Skeletal muscle cell (primary cell): ENCODE data around the gene OTOP3.

DNA sequence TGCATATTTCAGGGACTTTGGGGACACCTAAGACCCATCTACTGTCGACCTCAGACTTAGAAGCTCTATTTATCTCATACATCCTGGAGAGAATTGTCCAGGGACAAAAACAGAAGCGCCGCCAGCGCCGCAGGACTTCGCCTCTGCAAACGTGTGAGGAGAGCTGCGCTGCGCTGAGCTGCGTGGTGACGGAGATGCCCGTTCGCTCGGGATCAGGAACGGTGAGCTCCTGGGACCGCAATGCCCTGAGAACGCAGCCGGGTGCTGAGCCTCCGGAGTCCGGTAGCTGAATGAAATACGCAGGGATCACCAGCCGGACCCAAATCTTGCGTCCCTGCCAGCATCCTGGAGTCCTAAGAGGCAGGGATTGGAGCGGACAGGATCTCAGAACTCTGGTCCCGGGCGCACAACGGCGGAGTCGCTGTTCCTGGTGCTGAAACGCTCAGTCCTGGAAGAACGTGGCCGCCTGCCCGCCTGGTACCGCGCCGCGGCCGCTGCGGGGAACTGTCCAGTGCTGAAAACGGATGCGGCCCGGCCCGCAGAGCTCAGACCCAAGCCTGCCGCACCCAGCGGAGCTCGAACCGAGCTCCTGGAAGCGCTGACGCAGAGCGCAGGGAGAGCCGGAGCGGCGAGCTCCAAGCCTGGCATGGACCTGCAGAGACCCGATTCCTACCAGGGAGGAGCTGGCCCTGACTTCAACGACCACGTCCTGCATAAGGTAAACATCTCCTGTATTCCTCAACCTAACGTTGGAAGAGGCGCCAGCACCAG is 41.6 kb downstream of the CD300LF start:
- RRBS: 2% methylated on average over 11 of the region's 58 CpGs

DNA sequence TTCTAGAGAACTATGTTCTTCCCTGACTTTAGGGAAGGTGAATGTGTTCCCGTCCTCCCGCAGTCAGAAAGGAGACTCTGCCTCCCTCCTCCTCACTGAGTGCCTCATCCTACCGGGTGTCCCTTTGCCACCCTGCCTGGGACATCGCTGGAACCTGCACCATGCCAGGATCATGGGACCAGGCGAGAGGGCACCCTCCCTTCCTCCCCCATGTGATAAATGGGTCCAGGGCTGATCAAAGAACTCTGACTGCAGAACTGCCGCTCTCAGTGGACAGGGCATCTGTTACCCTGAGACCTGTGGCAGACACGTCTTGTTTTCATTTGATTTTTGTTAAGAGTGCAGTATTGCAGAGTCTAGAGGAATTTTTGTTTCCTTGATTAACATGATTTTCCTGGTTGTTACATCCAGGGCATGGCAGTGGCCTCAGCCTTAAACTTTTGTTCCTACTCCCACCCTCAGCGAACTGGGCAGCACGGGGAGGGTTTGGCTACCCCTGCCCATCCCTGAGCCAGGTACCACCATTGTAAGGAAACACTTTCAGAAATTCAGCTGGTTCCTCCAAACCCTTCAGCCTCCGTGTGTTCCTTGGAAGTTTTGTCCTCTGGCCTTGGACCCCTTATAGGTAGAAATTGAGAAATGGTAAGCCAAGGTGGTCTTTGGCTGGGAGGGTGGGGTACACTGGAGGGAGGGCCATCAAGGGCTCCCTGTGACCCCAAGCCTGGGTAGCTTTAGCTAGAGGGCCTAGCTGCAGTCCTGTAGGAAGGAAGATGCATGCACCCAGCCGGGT is 7.2 kb downstream of the NAT9 start:
- RRBS: no CpG with 5 or more reads among the region's 11 CpGs

- RRBS: 76% methylated on average over 4 of the region's 18 CpGs
Measured at GRCh38 chr17:74847180-74847651, 12.5 kb downstream of the GRIN2C start.

- RRBS: 3% methylated on average over 10 of the region's 84 CpGs
Measured at GRCh38 chr17:74852061-74852867, 7.4 kb downstream of the GRIN2C start.

- RRBS: no CpG with 5 or more reads among the region's 2 CpGs
Measured at GRCh38 chr17:74874061-74874556, 1.3 kb upstream of the FDXR start.

DNA sequence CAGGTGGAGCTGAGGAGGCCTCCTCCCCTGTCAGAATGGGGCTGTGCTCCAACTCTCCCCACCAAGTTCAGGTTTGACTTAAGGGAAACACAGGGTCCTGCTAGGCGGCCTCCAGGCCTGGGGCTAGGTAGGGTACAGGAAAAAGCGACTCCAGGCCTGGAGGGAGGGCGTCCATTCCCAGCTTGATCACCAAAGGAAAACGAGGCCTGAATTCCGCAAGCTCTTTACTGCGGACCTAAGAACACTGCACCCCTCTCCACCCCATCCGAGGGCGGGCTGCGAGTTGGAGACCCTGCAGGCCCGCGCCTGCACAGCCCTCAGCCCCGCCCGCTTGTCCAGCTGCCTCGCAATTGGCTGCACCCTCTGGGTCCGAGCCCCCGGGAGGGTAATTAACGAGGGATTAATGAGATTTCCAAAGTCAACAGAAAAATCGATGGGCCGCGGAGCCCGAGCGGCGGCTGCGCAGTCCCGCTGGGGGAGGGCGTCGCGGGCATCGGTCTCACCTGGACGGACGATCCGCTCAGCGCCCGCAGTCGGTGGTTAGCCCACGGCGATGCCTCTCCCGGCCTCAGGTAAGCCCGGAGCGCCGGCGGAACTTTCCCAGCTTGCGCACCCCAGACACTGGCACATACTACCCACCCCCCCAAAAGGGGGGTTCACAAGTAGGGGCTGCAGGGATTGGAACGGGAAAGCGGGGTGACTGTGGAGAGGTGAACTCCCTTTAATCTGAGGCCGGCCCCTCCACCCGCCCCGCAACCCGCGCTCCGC is at the start of gene OTOP3:
Gene OTOP3 (plus strand): TSS at position 530 of the 768 bp plus-strand sequence.
- RRBS: 4% methylated on average over 6 of the region's 51 CpGs

- RRBS: no CpG with 5 or more reads among the region's 11 CpGs
Measured at GRCh38 chr17:75025025-75025619, 12.7 kb downstream of the MRPL58 start.

DNA sequence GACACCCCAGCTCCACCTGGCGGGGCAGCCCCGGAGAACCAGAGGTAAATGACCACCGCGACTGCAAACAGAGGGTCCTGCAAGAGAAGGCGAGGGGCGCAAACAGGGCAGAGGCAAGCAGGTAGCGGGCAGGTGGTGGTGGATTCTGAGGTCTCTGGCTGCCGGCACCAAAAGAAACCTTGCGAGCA is 12.6 kb downstream of the ATP5PD start:
- RRBS: no CpG with 5 or more reads among the region's 9 CpGs

DNA sequence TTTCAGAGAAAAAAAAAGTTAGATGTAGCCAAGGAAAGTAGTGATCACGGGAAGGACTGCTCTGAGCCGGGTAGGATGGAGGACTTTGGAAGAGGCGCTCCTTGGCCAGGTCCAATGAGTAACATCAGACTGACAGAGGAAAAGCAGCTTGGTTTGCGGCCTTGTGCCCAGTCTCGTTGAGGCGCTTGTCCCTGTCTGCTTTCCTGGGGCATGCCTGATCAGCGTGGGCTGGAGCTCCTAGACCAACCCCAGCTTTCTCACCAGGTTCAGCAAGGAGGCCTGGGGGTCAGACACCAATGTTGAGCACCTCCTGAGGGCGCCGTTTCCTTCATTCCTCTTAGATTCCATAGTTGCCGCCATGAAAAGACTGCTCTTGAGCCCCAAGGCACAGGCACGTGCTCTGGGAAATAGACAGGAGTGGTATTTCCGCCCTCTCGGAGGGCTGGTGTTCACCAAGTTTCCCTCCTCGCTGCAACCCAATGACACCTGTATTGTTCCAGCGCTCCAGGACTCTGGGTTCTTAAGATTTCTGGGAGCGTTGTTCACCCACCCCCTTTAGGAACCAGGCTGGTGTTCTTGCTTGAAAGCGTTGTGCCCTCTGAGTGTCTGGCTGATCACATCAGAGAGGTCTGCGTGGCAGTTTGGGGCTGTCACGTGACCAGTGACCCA is 17.9 kb downstream of the KCTD2 start:
- RRBS: no CpG with 5 or more reads among the region's 19 CpGs

GRCh38 chr17:75090827-75091774 is 3.3 kb downstream of the SLC16A5 start:
- RRBS: no CpG with 5 or more reads among the region's 18 CpGs

- RRBS: no CpG with 5 or more reads among the region's 12 CpGs
Measured at GRCh38 chr17:75091775-75092329, 4.1 kb downstream of the SLC16A5 start.

DNA sequence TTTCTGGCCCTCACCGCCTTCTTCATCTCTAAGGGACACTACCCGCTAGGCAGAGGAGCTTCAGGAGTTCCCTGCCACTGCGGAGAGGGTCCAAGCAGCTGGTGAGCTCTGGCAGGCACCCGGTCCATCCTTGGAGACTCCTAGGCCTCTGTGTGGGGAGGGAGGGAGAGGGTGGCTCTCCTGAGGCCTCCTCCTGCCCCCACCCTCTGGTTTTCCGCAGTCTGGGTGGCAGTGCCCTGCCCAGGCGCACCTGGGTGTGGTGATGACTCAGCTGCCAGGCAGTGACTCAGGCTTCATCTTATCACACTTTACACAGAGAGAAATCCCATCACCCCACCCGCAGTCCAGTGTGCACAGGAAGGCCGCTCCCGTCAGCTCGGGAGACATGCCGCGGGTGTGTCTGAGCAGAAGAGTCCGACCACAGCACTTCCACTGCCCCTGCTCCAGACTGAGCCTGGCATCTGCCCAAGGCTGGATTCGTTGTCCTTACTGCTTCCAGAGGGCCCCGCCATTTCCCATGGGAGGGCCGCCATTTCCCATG is 7.3 kb downstream of the NT5C start:
- RRBS: no CpG with 5 or more reads among the region's 16 CpGs

- RRBS: no CpG with 5 or more reads among the region's 1 CpG
Measured at GRCh38 chr17:75148489-75148781, 5.9 kb downstream of the JPT1 start.

GRCh38 chr17:75163488-75164139 is 9.3 kb upstream of the JPT1 start:
- RRBS: no CpG with 5 or more reads among the region's 11 CpGs

- RRBS: under 1% methylated on average over 7 of the region's 22 CpGs
Measured at GRCh38 chr17:75205829-75206299, 385 bp downstream of the NUP85 start.

- RRBS: no CpG with 5 or more reads among the region's 25 CpGs
Measured at GRCh38 chr17:75241815-75242689, 19.4 kb downstream of the GGA3 start.

DNA sequence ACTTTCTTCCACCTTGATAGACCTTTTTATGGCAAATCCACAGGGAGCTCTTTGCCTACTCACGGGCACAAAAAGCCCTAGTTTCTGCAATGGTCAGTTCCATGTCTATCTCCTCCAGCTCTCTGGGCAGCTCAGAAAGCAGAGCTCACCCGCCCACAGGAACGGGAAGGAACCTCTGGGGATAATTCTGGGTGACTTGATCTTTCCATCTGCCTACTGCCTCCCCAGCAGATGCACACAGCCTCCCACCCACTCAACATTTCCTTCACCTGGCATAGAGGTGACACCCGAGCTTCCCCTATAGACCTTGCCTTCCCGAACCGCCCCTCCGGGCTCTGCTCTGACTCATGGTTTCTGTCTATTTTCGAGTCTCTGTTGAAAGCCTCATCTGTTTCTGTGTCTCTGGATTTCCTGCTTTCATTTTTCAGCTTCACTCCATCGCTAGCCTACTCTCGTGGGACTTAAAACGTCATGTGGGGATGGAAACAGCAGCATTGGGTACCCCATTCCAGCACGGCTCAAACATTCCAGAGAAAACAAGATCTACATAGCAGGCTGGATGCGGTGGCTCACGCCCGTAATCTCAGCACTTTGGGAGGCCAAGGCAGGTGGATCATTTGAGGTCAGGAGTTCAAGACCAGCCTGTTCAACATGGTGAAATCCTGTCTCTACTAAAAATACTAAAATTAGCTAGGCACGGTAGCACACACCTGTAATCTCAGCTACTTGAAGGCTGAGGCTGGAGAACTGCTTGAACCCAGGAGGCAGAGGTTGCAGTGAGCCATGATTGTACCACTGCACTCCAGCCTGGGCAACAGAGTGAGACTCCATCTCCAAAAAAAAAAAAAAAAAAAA is 11.3 kb downstream of the GGA3 start:
- RRBS: no CpG with 5 or more reads among the region's 16 CpGs

DNA sequence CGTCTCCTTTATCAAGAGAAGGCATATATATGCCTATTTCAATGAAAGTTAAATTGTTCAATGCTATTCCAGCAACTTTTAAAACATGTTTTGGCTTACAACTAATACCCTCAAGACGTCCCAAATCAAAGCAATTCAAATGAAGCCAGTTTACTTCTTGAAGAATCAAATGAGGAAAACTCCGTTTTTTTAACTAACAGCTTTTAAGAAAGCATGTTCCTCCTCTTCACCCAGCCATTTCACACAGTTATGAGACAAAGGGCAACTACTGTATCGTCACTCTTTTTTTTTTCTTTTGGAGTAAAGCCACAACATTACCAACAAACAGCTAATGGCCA is 14.7 kb downstream of the GRB2 start:
- RRBS: no CpG with 5 or more reads among the region's 4 CpGs

- RRBS: no CpG with 5 or more reads among the region's 9 CpGs
Measured at GRCh38 chr17:75455837-75456313, 560 bp upstream of the TMEM94 start.

DNA sequence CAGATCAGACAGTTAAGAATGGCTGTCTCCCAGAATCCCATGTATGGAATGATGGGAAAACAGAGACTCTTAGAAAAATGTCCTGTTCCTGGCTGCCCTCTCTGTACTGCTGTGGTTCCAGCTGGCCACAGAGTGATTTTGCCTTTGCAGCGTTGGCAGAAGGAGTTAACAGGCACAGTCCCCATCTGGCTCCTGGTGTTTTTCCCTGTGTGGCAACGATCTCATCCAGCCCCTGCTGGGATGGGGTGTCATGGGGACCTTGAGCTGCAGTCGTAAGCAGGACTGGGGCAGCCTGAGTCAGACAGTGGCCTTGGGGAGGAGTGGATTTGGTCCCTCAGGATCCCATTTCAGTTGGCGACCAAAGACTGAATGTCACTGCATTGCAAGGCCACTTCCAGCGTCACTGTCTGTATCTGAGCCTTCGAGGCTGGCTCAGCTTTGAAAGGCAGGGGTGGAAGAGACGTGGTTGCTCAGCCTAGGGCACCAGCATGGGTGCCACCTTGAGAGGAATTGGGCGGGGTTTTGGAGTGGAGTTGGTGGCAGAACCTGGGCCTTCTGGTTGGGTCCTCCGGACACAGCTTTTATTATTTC is 11.9 kb downstream of the TMEM94 start:
- RRBS: no CpG with 5 or more reads among the region's 9 CpGs